HTERT-HM (cell line): Measurements from ENCODE around the gene KMT2E.

GRCh38 chr7:102791294-102791692 is 42.5 kb downstream of the FAM185A start:
- RRBS: no CpG with 5 or more reads among the region's 5 CpGs

GRCh38 chr7:103075258-103075895 is 437 bp downstream of the ARMC10 start:
- RRBS: 1% methylated on average over 7 of the region's 46 CpGs

GRCh38 chr7:103086318-103087069 is 11.6 kb downstream of the ARMC10 start:
- RRBS: no CpG with 5 or more reads among the region's 5 CpGs

- RRBS: no CpG with 5 or more reads among the region's 14 CpGs
Observed at GRCh38 chr7:103106226-103106917, 31.4 kb downstream of the ARMC10 start.

GRCh38 chr7:103980421-103981109 is 8.9 kb downstream of the RELN start:
- RRBS: no CpG with 5 or more reads among the region's 2 CpGs

DNA sequence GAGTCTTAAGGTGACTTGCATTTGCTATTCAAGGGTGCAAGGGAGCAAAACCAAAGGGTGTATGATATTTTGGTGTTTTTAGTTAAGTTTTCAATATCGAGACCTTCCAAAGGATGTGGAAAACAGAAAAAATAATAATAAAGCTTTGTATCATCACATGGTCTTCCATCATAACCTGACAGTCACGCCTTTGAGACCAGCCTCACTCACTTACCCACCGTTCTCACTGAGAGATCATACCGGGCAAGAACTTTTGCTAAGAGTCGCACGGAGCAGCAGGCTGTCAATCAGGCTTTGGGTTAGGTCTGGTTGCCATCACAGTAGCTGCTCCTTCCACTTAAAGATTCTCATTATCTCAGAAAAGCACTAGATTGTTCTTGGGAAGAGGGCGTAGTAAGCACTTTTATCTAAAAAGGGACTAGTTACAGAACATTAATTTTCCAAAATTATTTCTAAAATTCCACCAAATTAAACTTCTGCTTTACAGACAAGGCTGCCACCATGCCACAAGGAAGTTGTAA is 2.0 kb downstream of the RELN start:
- RRBS: no CpG with 5 or more reads among the region's 7 CpGs

- RRBS: no CpG with 5 or more reads among the region's 8 CpGs
Observed at GRCh38 chr7:104130176-104131244, 77.3 kb downstream of the ORC5 start.

- RRBS: no CpG with 5 or more reads among the region's 19 CpGs
Observed at GRCh38 chr7:104883681-104884620, 130.1 kb upstream of the KMT2E start.

DNA sequence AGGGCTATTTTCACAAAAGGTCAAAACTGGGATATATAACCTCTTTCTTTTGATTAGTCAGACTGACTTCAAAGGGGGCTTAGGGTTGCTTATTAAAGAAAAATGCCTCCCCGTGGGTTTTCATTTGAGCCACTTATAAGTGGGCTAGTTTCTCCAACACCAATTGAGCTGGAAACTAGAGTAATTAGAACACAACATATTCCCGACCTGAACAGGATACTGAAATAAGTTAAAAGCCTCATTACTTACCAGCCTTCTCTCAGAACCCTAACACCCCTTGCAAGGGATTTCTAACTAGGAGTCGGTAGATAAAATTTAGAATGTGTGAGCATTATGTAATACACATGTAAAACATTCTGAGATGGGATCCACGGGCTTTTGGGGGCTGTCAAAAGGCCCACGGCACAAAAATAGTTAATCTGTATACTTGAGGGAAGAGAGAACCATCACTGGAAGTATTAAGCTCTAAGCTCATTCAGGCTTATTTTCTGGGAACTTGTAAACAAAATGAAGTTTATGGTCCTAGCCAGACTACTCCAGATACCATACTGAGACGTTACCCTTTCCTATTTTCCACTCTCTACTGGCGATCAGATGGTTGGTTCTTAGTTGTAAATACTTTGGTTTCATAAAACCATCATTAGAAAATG is 29.3 kb upstream of the KMT2E start:
- RRBS: no CpG with 5 or more reads among the region's 7 CpGs

DNA sequence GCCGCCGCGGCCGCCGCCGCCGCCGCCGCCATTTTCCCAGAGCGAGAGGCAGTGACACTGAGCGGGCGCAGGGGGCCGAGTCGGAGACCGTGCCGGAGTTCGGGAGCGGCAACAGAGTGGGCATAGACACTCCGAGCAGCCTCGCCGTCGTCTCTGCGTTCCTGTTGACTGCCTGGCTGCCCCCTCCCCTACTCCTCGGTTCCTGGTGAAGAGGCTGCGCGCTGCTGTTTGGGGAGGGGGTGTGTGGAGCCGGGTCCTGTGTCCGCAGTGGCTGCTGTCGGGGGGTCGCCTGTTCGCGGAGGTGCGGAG is at the start of gene KMT2E:
Gene KMT2E (plus strand): TSS at position 39 of the 309 bp plus-strand sequence.
- RRBS: no CpG with 5 or more reads among the region's 33 CpGs

- RRBS: no CpG with 5 or more reads among the region's 6 CpGs
Observed at GRCh38 chr7:105016195-105017103, 2.4 kb downstream of the KMT2E start.

DNA sequence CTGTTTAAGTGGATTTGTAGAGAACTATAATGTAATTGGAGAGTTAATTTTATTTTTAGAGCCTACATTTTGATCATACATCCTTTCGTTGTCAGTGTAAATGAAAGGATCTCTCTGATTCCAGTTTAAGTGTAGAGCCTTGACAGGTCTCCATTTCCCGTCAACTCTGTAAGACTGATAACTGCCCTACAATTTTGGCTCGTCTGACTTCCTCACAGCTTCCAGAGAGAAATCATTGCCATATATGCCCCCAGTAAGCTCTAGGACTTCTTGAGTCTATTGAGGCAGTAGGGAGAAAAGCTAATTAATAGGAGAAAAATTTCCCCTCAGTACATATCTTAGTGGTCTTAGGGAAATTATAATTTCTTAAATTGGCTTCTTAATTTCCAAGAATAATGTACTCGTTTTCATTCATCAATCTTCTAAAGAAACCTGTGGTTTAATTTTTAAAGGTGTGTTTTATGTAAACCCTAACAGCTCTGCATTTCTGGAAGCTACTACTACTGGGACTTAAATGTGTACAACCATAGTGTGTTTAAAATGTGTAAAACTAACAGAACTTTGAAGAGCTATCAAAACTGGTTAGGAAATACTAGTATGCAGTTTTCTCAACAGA is 3.8 kb downstream of the KMT2E start:
- RRBS: no CpG with 5 or more reads among the region's 4 CpGs

GRCh38 chr7:105268879-105269139 is 119.9 kb downstream of the SRPK2 start:
- RRBS: no CpG with 5 or more reads among the region's 1 CpG

DNA sequence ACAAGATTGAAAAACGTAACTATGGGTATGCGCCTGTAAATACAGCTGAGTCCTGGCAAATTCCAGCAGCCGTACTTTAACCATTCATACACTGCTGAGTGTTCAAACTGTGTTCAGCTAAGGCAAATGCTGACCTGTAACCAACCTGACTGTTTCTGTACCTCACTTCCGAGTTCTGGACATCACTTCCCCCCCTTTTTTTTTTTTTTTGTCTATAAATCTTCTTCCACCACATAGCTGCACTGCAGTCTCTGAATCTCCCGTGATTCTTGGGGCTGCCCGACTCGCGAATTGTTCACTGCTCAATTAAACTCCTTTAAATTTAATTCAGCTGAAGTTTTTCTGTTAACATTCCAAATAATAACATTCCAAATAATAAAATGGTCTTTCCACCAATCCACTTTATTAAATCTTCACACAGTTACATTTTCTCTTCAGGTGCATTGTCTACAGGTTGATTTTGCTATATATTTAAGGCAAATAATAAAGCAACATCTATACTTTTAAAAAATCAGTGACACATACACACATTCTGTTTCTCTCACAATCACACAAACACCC is 69.0 kb downstream of the SRPK2 start:
- RRBS: no CpG with 5 or more reads among the region's 8 CpGs

- RRBS: no CpG with 5 or more reads among the region's 10 CpGs
Observed at GRCh38 chr7:105600702-105601112, 19.4 kb upstream of the EFCAB10 start.

DNA sequence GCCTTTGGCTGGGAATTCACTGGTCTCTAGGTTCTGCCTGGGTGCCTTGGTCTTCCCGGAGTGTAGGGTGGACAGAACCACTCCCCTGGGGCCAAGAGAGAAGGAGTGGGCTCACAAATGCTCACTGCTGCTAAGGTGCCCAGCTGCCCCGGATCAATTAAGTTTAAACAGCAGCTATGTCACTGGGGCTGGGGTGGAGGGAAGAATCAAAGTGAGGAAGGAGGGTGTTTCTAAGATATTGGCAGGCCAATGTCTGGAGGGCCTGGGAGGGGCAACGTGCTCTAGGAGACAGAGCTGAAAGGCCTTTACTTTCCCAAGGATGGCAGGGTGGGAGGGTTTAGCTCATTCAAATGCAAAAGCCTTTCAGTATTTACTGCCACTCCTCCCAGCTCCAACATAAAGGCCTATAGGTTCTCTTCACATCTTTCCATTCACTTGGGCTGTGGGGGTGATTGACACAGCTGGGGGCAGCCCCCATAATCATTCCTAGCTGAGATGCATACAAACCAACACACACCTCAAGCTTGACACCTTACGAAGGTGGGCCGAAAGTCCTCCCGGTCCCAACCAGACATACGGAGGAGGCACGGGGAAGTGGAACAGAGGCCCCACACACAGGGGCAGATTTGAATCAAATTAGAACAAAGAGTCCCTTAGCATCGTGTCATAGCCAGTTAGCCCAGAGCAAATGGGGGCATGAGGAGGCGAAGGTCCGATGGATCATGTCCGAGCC is 107.9 kb upstream of the EFCAB10 start:
- RRBS: 95% methylated on average over 2 of the region's 12 CpGs

GRCh38 chr7:105853984-105854486 is 22.4 kb downstream of the ATXN7L1 start:
- RRBS: no CpG with 5 or more reads among the region's 15 CpGs

- RRBS: no CpG with 5 or more reads among the region's 1 CpG
Observed at GRCh38 chr7:105924887-105925279, 38.2 kb upstream of the CDHR3 start.

- RRBS: no CpG with 5 or more reads among the region's 10 CpGs
Observed at GRCh38 chr7:106022095-106023018, 59.3 kb downstream of the CDHR3 start.

- RRBS: no CpG with 5 or more reads among the region's 13 CpGs
Observed at GRCh38 chr7:106074240-106074775, 37.8 kb downstream of the SYPL1 start.